Skin of body (tissue), 2 donors: ENCODE results near the gene IGLL5.

DNA sequence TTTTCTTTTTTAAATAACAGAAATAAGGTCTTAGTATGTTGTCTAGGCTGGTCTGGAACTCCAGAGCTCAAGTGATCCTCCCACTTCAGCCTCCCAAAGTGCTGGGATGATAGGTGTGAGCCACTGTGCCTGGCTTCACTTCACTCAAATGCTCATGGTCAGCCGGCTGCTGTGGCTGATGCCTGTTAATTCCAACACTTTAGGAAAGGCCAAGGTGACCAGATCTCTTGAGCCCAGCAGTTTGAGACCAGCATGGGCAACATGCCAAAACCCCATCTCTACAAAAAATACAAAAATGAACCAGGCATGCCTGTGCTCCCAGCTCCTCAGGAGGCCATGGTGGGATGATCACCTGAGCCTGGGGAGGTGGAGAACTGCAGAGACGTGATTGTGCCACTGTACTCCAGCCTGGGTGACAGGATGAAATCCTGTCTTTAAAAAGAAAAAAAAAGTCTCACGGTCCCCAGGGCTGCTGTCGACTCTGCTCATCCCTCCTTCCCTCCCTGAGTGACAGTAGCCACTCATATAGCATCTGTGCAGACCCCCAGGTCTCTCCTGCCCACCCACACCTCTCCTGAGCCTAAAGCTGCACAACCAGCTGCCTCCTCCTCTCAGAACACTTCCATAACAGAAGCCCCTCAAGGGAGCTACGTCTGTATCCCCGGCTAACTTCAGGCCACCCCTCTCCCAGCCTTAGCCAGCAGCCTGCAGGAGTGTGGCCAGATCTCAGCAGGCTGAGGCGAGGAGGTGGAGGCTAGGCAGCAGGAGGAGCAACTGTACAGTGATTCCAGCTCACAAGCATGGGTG, 3.5 kb downstream of the YDJC start:
- RAMPAGE, long total RNA, result no peak

DNA sequence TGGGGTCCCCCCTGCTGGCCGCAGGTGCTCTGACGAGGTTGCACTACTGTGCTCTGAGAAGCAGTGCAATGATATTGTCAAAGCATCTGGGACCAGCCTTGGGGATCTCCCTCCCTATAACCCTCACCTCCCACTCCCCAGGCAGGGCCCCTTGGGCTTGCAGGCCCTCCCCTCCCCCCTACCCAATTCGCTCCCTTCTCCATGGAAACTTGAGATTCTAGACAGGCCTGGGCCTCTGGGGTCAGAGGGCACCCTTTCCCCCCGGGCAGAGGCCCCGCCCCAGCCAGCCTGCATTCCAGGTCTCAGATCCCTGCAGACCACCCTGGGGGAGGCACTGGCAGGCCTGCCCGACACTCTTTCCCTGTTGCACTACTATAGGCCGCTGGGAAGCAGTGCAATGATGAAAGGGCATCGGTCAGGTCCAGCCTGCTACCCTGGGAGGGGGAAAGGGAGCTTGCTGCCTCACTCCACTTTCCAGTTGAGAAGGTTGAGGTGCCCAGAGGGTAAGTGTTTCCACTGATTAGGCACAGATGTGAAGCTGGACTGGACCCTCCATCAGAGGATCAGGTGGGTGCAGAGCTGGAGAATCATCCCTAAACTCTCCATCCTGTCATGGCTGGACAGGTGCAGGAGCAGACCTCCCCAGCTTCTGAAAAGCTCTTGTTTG, 11.0 kb downstream of the SDF2L1 start:
- RAMPAGE, long total RNA, result no peak

DNA sequence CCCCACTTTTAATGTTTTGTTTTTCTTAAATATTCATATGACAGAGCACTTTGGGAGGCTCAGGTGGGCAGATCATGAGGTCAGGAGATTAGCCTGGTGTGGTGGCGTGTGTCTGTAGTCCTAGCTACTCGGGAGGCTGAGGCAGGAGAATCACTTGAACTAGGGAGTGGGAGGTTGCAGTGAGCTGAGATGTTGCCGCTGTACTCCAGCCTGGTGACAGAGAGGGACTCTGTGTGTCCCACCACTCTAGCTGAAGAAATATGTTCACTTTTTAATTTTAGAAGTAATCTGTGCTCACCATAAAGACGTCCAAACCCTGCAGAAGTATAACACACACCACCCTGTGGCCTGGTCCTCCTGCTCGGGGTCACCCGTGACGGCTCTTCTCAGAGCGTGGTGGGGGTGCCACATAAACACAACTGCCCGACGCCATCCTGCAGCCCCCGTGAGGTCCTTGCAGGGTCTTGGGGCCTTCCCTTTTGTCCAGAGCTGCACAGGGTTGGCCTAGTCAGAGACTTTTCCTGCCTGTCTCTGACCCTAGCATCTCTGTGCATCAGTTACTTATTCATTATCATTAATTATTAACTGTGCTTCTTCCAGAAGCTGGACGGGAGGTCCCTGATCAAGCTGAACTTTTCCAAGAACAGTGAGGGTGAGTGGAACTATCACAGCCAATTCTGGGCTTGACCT, 8.8 kb downstream of the PPIL2 start:
- RAMPAGE, long total RNA, result no peak

DNA sequence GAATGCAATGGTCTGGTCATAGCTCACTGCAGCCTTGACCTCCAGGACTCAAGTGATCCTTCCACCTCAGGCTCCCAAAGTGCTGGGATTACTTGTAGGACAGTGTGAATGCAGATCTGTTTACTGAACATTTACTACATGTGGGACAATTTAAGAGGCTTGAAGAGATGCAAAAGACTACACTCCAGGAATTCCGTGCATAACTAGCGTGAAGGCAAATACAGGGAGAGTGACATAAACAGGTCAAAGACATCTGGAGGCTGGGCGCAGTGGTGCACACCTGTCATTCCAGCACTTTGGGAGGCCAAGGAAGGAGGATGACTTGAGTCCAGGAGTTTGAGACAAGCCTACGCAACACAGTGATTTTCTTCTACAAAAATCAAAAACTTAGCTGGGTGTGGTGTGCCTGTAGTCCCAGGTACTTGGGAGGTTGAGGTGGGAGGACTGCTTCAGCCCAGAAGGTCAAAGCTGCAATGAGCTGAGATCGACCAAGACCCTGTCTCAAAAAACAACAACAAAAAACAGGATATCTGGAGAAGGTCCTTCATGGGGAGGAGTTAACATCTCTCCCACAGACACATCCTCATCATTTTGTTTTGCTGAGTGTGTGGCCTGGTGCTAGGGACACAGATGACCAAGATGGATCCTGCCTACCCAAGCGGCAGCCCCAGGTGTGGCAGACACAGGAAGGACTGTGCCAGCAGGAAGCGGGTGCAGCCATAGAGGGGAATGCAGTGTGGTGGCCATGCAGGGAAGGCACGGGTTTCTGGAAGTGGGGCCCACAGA, 33.9 kb downstream of the YPEL1 start:
- RAMPAGE, long total RNA, result no peak

DNA sequence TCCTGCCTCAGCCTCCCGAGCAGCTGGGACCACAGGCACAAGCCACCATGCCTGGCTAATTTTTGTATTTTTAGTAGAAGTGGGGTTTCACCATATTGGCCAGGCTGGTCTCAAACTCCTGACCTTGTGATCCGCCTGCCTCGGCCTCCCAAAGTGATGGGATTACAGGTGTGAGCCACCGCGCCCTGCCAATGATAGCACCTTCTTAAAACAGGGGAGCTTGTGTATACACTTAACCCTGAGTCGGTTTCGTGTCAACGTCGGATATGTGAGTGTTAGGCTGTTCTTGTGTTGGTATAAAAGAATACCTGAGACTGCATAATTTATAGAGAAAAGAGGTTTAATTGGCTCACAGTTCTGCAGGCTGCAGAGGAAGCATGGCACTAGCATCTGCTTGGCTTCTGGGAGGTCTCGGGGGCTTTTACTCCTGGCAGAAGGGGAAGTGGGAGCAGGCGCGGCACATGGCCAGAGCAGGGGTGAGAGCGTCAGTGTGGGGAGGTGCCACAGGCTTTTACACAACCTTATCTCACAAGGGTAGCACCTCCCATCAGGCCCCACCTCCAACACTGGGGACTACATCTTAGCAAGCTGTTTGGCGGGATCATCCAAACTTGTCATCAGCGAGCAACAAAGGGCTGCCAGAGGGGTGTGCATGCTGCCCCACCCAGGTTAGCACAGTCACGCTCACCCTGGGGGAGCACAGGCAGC, 18.7 kb upstream of the YPEL1 start:
- RAMPAGE, long total RNA, result no peak

- RAMPAGE, long total RNA, result no peak
Observed at GRCh38 chr22:21918219-21918926, 34.3 kb downstream of the PPM1F start.

- RAMPAGE, long total RNA, result no peak
Observed at GRCh38 chr22:21939233-21939777, 13.3 kb downstream of the PPM1F start.

DNA sequence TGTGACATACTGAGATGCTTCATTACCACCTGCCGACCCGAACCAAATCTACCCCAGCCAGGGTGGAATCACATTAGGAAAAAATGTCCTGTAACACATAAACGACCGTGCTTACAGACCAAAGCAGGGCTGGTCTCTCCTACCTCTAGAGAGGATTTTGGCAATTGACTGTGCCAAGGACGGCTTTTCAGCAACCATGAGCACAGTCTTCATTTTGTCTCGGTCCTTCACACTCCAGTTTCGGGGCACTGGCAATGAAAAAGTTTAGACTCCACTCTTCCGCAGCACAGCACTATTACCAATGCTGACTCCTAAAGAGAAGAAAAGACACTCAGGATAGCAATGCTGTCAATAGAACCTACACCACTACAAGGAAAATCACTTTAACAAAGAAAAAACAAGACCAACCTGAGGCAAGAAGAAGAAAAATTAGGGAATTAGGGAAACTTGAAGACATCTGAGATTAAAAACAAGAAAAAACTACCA, 7.0 kb downstream of the TOP3B start:
- RAMPAGE, long total RNA, result no peak

DNA sequence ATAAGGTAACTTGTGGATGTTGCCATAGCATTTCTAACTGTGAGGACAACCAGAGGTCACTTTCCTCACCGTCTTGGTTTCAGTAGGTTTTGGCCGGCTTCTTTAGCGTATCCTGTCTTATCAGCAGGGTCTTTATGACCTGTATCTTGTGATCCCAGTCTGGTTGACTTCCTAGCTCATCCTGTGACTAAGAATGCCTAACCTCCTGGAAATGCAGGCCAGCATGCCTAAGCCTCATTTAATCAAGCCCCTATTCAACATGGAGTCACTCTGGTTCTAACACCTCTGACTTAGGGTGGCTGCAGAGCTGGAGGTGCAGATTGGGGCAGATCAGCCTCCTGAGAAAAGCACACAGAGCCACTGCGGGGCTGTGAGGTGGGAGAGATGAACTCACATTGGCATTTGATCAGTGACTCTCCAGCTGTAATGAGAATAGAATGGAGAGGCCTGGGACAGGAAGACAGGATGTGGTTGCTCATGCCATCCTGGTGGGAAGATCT, 41.1 kb upstream of the TOP3B start:
- RAMPAGE, long total RNA, result no peak

GRCh38 chr22:22291042-22291425, 46.4 kb downstream of the VPREB1 start:
- RAMPAGE, long total RNA, result no peak

DNA sequence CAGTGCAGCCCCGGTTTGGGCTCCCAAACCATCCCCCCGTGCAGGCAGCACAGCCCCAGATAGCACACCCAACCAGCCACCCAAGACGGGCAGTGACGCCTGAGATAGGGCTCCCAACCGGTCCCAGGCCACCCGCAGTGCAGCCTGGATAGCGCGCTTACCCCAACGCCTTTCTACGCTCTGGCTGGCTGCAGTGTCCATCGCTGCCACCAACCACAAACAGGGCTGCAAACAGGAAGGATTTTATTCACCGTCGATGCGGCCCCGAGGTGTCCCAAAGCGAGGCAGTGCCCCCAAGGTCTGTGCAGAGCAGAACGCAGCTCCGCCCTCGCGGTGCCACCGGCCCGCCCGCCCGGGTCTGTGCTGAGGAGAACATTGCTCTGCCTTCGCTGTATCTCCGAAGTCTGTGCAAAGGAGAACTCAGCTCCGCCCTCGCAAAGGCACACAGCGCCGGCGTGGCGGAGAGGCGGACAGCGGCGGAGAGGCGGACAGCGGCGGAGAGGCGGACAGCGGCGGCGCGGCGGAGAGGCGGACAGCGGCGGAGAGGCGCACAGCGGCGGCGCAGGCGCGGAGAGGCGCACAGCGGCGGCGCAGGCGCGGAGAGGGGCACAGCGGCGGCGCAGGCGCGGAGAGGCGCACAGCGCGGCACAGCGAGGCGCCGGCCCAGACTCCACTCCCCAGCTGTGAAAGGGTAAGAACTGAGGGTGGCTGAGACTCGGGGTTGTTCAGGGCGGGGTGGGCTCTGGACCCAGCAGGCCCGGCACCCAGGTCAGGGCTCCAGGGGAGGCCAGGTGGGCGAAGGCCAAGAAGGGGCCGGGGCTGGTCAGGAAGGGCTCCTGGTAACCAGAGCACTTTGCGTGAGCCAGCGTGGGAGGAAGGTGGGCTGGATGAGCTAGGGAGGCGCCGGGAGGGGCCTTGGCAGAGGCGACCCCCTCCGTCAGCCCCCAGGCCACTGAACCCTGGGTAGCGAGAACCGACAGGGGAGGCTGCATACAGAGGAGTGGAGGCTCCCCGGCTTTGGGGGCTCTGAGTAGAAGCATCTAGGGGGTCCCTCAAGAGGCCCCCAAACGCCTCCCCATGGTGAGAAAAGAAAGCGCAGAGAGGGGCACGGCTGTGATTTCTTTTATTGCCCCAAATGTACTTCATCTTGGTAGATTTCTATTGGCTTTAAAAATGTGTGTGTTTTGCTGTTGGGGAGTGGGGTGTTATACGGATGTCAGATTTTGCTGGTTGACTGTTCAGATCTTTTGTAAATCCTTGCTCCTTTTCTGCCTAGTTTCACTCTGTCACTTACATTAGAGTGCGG, 53.4 kb downstream of the VPREB1 start:
- RAMPAGE, long total RNA, result start-site peak on the plus strand centred at position 623 of the sequence, 41 bp wide, 199 and 27 reads in 2 replicates

DNA sequence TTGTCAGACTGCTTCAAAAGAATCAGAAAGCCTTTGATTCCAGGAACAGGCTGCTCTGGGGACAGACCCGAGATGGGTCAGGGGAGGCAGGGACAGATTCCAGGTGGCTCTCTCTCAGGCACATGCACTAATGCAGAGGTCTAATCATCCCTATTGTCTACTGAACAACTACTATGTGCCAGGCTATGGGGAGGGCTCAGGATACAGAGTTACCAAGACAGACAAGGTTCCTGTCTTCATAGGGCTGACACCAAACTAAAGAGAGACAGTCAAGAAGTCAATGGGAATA, 103.7 kb downstream of the VPREB1 start:
- RAMPAGE, long total RNA, result no peak

- RAMPAGE, long total RNA, result no peak
Observed at GRCh38 chr22:22370828-22371525, 126.4 kb downstream of the VPREB1 start.

DNA sequence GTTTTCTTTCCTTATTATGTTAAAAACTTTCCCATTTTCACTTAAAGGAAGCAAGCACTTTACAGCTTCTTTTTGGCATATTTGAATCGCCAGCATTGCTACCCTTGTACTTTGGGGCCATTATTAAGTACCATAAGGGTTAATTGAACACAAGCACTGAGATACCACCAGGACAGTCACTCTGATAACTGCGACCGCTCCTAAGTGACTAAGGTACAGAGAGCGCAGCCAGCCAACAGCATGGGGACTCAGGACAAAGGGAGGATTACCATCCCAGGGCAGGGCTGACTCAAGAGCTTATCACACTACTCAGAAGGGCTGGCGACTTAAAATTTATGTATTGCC, 559 bp downstream of the ZNF280A start:
- RAMPAGE, long total RNA, result no peak

- RAMPAGE, long total RNA, result no peak
Observed at GRCh38 chr22:22547579-22548132, 11.4 kb downstream of the PRAME start.

DNA sequence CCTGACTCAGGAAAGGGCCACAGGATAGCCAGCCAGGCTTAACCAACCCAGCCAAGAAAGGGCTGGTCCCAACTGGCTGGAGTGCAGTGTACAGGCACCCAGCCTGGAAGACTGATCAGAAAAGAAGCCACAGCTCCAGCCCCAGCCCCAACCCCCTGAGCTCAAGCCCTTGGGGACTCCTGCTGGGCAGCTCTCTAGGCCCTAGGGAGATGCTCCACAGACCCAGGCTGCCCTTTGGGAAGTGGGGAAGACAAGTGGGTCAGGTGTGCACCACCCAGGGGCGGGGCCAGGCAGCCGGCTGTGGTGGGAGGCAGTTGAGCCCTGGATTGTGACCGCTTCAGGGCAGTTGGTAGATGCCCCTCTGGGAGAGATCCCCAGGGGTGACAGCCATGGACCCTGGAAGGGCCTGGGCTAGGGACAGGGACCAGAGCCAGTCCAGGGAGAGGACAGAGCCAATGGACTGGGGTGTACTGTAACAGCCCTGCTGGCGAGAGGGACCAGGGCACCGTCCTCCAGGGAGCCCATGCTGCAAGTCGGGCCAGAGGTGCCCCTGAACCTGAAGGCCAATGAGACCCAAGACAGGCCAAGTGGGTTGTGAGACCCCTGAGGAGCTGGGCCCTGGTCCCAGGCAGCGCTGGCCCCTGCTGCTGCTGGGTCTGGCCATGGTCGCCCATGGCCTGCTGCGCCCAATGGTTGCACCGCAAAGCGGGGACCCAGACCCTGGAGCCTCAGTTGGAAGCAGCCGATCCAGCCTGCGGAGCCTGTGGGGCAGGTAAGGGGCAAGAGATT, at the start of gene IGLL5:
Gene IGLL5 (plus strand): TSS at position 329 of the 789 bp plus-strand sequence.
- RAMPAGE, long total RNA, result no peak

DNA sequence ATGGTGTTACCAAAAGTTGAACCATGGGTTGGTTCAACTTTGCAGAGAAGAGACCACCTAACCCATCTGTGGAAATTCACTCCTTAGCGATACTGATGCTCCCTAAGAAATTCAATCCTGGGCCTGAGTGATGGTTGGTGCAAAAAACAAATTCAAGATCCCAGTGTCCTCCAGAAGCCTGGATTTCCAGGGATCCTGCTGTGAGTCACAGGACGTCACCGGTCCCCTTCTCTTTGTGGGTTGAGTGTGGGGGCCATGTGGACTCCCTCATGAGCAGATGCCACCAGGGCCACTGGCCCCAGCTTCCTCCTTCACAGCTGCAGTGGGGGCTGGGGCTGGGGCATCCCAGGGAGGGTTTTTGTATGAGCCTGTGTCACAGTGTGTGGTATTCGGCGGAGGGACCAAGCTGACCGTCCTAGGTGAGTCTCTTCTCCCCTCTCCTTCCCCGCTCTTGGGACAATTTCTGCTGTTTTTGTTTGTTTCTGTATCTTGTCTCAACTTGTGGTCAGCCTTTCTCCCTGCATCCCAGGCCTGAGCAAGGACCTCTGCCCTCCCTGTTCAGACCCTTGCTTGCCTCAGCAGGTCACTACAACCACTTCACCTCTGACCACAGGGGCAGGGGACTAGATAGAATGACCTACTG, 11.7 kb downstream of the IGLL5 start:
- RAMPAGE, long total RNA, result no peak

DNA sequence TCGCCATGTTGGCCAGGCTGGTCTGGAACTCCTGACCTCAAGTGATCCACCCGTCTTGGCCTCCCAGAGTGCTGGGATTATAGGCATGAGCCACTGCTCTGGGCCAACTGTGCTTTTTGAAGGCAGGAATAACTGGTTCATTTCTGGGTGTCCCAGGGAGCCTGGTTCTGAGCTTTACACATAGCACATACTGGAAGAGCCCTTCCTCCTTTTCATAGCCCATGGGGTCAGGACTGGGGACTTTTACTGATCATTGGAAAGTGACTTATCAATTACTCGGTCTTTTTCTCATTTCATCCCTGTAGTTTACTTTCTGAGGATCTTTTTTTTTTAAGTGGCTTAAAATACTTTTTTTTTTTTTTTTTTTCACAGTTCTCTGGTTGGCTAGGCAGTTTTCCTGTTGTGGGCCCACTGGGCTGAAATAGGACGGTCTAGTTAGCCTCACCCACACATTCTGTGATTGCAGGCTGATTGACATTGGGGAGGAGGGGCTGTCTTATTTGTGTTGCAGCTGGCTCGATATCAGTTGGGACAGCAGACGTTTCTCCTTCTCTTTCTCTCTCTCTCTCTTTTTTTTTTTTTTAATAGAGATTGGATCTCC, 6.7 kb downstream of the BCR start:
- RAMPAGE, long total RNA, result no peak

DNA sequence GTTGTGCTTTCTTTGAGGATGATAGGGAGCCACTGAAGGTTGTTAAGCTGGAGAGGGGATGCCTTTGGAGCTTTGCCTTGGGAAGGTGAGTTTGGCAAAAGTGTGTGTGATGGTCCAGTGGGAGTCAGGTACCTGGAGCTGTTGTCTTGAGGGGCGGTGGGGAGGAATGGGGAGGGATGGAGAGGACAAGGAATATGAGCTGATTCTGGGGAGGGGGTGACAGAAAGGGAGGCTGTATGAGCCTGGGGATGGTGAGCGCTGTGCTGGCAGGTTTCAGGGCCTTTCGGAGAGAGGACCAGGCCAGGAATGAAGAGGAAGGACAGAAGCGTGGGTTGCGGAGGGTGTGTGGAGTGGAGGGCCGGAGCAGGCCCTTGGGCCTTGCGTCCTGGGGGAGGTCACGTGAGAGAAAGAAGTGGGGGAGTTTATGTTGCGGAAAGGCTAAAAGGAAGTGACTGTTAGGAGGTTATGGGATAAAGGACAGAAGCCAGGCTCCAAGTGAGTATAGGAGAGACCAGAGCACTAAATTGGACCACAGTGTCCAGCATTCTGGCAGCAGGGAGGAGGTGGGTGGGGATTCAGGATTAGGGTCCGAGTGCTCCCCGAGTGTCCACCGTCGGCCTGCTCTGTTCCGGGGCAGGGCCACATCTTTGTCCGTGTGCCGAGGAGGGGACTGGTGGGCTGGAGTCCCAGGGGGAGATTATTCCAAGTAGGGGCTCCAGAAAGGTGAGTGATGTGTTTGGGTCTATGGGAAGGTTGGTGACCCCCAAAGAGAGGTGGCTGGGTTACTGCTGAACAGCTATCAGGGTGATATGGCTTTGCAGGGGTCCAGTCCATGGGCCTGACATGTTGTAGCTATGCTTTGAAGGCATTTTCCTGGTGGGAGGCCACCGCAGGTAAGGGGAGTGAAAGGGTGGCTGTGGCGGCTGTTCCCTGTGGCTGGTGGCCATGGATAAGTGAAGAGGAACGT, 17.6 kb downstream of the BCR start:
- RAMPAGE, long total RNA, result no peak

DNA sequence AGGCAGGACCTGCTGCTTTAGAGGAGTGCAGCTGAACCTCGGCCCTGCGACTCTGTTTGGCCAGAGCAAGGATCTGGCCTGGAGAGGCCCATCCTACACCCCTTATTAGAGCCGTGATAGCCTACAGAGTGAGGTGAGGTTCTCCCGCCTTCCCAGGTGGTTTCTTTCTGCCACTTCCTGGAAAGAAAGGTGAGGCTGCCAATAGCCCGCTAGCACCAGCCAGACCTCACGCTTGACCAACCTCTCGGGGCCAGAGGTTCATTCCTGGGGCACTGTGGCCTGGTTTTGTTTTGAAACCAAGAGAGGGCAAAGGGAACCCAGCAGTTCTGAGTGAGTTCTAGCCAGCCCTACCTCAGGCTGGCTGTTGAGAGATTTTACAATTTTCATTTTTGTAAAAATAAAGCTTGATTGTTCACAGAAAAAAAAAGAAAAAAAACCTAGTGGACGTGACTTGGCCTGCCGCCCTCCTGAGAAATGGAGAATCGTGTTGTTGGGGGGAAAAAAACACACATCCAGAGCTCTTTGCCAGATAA, 84.3 kb downstream of the BCR start:
- RAMPAGE, long total RNA, result no peak